Adrenal gland (tissue), 7 donors: ENCODE data around the gene PGM2L1.

GRCh38 chr11:73283226-73283952 lies 11.3 kb downstream of the P2RY6 start:
- PRO-cap, 3 experiments = peak in 1 of 3 experiments; most common plus-strand start chr11:73283902 (in 1); most common minus-strand start chr11:73283726 (in 1)
- RAMPAGE, long total RNA, 4 experiments = no peak in any of the 4 experiments
- RRBS = no CpG with 5 or more reads among the region's 8 CpGs

DNA sequence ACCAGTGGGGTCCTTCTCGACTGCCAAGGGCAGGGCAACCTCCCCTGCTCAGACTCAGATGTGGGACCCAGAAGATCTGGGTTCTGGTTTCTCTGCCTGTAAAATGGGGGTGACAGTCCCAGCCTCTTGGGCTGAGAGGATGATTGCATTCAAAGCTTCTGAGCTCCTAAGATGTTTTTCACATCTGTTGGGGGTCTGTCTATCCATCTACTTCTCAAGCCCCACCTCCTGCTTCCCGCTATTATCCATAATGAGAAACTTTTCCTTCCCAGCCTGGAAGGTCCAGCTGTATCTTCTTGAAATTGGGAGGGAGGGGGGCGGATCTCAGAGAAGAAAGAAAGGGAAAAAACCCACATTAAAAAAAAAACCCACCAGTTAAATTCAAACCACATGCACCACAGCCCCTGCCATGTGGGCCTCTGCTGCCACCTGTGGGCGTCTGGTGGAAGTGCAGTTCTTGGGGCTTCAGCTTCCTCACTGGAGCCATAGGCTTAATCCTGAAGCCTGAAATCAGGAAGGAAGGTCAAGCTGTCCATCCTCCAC lies 27.2 kb downstream of the ARHGEF17 start:
- PRO-cap, 3 experiments = no peak in any of the 3 experiments
- RAMPAGE, long total RNA, 4 experiments = no peak in any of the 4 experiments
- RRBS = no CpG with 5 or more reads among the region's 4 CpGs

GRCh38 chr11:73384750-73385598 lies 8.8 kb downstream of the RELT start:
- PRO-cap, 3 experiments = no peak in any of the 3 experiments
- RAMPAGE, long total RNA, 4 experiments = no peak in any of the 4 experiments
- RRBS = no CpG with 5 or more reads among the region's 24 CpGs

DNA sequence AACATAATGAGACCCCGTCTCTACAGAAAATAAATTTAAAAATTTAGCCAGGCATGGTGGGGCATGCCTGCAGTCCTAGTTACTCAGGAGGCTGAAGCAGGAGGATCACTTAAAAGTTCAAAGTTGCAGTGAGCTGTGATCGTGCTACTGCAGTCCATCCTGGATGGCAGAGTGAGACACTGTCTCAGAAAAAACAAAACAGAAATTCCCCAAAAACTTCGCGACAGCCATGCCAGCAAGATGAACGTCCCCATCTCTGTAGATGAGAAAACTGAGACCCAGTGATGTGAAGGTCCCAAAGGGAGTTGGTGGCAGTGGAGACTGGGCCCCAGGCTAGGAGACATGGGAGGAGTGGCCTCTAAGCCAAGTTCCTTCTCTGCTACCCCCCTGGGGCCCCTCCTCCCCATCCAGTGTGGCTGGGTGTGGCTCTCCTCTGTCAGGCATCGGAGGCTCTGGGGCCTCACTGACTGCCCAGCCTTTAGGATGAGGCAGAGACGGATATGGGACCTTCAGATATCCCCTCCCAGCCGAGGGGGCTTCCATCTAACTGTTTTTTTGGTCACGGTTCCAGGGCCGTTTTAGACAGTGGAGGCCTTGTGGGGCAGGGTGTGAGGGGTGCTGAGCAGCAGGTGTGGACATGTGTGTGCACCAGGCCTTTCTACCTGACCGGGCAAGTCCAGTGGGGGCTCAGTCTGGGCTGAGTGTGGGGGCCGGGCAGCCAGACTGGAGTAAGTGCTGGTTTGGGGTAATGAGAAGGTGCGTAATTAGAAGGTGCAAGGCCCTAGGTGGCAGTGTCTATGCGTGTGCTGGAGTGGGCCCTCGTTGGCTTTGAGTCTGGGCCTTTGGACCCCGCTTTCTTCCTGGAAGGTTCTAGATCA lies 9.9 kb downstream of the RELT start:
- PRO-cap, 3 experiments = peak in 1 of 3 experiments; most common plus-strand start position 439 of the sequence (in 1); most common minus-strand start position 375 of the sequence (in 1)
- RAMPAGE, long total RNA, 4 experiments = no peak in any of the 4 experiments
- RRBS = 91% methylated on average over 2 of the region's 16 CpGs

DNA sequence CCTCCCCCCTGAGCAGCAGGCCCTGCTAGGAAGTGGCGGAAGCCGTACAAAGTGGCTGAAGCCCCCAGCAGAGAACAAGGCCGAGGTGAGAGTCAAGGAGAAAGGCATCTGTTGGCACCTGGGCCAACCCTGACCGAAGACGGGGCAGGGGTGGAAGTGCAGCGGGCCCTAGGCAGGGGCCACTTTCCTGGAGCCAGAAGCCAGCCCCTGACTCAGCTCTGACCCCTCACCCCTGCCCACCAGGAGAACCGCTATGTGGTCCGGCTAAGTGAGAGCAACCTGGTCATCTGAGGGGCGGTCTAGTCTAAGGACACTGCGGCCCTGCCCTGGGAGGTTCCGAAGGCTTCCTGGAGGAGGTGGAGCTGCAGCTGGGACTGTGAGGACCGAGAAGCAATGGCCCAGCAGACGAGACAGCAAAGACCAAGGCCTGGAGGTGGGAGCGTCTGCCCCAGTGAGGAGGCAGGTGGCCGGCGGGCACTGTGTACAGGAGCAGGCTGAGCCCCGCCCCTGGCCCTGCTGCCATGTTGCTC lies 19.1 kb downstream of the RELT start:
- PRO-cap, 3 experiments = no peak in any of the 3 experiments
- RAMPAGE, long total RNA, 4 experiments = no peak in any of the 4 experiments
- RRBS = no CpG with 5 or more reads among the region's 17 CpGs

- PRO-cap, 3 experiments = peak in 1 of 3 experiments; most common minus-strand start chr11:73461993 (in 1)
- RAMPAGE, long total RNA, 4 experiments = no peak in any of the 4 experiments
- RRBS = no CpG with 5 or more reads among the region's 1 CpG
Measured at GRCh38 chr11:73461829-73462046, 85.5 kb downstream of the RELT start.

DNA sequence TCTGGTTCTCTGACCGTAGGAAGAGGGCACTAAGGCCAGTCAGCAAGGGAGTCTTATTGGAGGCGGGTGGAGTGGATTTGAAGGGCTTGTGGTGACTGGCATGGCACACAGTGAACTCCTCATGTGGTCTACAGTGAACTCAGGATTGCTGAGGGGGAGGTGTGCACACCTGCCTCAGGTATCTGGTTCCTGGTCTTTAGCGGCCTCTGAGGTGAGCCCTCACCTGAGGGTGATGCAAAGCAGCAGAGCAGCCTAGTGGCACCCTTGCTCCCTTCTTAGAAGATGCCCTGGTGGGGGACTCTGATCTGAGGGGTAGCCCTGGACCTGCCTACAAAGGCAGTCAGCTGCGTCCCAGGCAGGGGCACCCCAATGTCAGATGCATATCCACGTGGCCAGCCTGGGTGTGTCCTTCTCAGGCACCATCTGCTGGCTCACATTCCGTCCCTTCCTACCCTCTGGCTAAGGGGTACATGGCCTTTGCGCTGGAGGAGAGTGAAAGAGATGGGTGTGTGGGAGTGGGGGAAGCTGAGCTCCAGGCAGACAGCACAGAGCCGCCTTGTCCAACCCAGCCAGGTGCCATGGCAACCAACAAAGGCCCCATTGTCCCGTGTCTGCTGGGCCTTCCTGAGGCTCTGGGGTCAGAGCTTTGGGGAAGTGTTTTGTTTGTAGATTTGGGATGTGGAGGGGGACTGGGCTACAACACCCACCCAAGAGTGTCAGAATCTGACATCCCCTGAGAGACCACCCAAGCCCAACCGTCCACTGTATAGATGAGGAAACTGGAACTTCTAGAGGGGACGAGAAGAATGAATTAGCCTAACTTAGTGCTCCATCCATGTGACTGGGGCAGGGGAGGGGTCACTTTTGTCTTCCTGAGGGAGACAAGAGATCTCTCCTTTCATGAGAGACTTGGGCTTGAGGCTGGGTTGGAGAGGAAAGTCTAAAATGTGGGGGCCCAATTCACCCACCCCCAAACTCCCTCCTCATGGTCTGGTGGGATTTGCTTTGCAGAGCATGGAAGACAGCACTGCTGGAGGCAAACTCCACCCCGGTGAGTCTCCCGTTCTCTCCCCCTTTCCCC lies 5.9 kb downstream of the PLEKHB1 start:
- PRO-cap, 3 experiments = no peak in any of the 3 experiments
- RAMPAGE, long total RNA, 4 experiments = no peak in any of the 4 experiments
- RRBS = no CpG with 5 or more reads among the region's 13 CpGs

DNA sequence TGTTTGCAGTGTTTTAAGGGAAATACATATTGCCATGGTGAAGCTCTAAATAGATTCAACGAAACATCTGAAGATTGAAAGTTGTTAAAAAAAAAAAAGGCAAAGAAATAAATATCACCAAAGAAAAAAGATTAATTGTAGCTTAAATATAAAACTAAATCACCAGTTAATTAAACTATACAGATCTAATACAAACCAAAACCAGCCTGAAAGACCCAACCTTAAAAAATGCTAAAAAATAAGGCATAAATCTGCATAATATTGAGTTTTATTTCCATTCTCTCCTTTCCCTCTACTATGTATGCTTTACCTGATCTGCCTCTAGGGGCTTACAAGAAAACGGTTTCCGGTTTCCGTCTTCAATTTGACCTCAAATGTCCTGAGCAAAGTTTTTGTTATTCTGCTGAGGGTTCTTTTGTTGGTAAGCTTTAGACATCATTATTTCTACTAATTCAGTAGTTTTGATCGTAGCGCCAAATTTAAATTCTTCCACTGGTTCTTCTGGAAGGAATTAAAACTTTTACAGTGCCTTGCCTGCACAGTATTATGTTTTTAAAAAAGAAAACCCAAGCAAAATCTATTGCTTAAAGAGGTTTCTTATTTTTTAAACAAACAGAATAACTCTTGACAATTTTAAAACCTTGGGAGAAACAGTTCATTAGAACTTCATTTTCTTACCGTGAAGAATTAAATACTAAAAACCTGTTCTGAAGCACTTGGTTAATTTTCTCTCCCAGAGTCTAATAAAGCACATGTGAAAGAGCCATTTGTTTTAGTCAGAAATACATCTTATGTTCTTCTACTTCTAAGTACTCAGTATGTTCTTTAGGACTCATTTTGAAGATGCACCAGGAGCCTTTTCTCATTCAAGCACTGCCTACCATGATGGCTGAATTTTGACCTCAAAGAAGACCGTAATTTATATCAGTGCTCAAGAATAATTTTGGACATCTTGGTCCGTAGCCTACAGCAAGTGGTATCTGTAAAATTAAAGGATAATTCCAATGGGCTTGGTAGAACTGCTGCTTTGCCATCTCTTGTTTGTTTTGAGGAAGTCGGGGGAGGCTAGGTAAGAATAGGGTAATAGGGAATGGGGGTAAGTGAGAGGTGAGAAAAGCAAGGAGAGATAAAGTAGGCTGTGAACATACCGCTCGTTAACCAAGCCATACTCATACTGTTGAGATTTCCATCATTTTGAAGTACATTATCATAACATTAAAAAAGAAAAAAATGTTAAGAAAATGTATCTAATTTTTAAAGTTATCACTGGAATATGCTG lies 30.5 kb downstream of the PLEKHB1 start:
- PRO-cap, 3 experiments = no peak in any of the 3 experiments
- RAMPAGE, long total RNA, 4 experiments = no peak in any of the 4 experiments
- RRBS = no CpG with 5 or more reads among the region's 12 CpGs

GRCh38 chr11:73786921-73787635 lies 596 bp upstream of the MRPL48 start:
- PRO-cap, 3 experiments = no peak in any of the 3 experiments
- RAMPAGE, long total RNA, 4 experiments = no peak in any of the 4 experiments
- RRBS = no CpG with 5 or more reads among the region's 17 CpGs

DNA sequence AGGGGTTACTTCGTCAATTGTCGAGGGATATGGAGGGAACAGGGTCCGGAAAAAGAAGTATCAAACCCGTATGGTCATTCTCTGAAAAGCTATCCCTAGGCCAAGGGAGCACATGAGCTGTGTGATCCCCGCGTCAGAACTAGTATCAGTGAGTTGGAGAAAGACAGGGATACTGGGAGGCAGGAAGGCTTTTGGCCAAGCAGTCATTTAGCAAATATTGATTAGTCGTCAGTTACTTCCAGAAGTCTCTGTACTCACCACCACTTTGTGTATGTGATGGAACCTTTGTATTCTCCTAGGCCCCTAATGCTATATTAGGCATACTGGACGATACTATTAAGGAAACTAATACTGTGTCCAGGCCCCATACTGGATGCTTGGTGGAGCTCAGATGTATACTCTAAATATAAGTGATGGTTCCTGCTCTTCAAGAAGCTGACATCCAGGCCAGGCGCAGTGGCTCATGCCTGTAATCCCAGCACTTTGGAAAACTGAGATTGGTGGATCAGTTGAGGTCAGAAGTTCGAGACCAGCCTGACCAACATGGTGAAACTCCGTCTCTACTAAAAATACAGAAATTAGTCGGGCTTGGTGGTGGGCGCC lies 461 bp downstream of the PAAF1 start:
- PRO-cap, 3 experiments = no peak in any of the 3 experiments
- RAMPAGE, long total RNA, 4 experiments = no peak in any of the 4 experiments
- RRBS = no CpG with 5 or more reads among the region's 13 CpGs

DNA sequence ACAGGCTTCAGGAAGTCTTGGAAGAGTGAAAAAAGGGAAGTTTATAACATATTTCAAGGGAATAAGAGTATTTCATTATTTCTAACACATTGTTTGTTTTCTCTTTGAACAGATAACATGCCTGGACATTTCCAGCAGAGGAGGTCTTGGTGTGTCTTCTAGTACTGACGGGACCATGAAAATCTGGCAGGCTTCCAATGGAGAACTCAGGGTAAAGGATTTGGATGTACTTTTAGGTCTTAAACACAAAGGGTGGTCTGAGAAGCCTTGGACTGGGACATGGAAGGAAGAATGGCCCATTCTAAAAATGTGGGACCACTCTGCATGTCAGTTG lies 22.2 kb downstream of the PAAF1 start:
- PRO-cap, 3 experiments = no peak in any of the 3 experiments
- RAMPAGE, long total RNA, 4 experiments = no peak in any of the 4 experiments
- RRBS = no CpG with 5 or more reads among the region's 1 CpG

- PRO-cap, 3 experiments = no peak in any of the 3 experiments
- RAMPAGE, long total RNA, 4 experiments = no peak in any of the 4 experiments
- RRBS = 57% methylated on average over 4 of the region's 9 CpGs
Measured at GRCh38 chr11:73964852-73965459, 14.1 kb downstream of the DNAJB13 start.

DNA sequence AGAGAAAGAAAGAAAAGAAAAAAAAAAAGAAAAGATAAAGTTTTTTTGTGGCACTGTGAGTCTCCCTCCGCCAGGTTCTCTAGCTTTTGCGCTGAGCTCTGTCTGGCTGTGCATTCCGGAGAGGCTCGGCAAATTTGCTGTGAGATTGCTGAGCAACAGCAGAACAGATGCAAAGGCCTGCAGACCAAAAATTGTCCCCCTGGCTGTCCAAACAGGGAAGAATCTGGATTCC lies 1.4 kb upstream of the UCP2 start:
- PRO-cap, 3 experiments = no peak in any of the 3 experiments
- RAMPAGE, long total RNA, 4 experiments = no peak in any of the 4 experiments
- RRBS = no CpG with 5 or more reads among the region's 4 CpGs

DNA sequence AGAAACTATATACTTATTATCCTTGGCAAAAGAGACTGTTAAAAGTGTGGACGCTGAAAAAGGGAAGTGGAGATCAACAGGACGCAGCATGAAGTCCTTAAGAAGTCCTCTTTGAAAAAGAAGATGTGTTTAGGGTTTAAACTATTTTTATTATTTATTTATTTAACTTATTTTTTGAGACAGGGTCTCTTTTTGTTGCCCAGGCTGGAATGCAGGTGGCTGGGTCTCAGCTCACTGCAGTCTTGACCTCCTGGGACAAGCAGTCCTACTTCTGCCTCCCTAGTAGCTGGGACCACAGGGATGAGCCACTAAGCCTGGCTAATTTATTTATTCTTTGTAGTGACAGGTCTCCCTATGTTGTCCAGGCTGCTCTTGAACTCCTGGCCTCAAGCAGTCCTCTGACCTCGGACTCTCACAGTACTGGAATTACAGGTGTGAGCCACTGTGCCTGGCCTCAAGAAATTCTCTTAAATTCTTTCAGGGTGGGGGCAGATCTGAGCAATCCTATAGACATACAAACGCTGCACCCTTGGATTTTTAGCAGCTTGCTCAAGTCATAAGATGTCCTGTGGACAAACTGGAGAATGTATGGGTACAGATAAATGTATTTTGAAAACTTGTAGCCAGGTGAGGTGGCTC lies 1.8 kb upstream of the UCP2 start:
- PRO-cap, 3 experiments = peak in 1 of 3 experiments; most common plus-strand start position 65 of the sequence (in 1)
- RAMPAGE, long total RNA, 4 experiments = no peak in any of the 4 experiments
- RRBS = no CpG with 5 or more reads among the region's 4 CpGs

GRCh38 chr11:74018237-74019145 lies 9.6 kb upstream of the UCP3 start:
- PRO-cap, 3 experiments = peak in 3 of 3 experiments; most common plus-strand start chr11:74018715 (in 2); most common minus-strand start chr11:74018568 (in 2)
- RAMPAGE, long total RNA, 4 experiments = no peak in any of the 4 experiments
- RRBS = no CpG with 5 or more reads among the region's 10 CpGs

DNA sequence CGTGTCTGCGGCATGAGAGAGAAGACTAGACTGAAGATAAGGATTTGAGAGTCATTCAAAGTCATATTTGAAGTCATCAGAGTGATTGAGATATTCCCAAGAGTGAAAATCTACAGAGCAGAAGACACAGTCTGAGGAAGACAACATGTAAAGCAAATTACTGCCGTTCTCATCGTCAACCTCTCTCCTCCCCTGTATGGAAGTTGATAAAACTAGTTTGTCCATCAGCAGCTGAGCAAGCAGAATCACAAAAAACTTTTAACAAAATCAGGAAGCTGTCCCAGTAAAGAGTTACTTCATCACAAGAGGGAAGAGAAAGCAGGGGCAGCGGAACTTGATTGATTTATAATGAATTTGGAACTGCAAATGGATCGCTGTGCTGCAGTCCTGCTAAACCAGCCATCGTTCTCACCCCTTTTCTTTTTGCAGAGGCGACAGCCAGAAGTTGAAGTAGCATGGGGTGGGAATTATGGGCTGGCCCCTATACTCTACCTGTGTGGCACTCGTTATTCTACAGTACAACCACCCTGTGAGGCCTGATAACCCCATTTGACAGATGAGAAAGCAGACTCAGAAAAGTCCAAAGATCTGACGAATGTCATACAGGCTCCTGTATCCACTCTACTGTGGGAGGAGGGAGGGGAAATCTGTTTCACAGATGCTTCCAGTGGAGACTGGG lies 13.7 kb upstream of the UCP3 start:
- PRO-cap, 3 experiments = peak in 1 of 3 experiments; most common plus-strand start position 346 of the sequence (in 1); most common minus-strand start position 183 of the sequence (in 1)
- RAMPAGE, long total RNA, 4 experiments = no peak in any of the 4 experiments
- RRBS = no CpG with 5 or more reads among the region's 10 CpGs

GRCh38 chr11:74137930-74138353 lies 32.9 kb downstream of the C2CD3 start:
- PRO-cap, 3 experiments = no peak in any of the 3 experiments
- RAMPAGE, long total RNA, 4 experiments = no peak in any of the 4 experiments
- RRBS = no CpG with 5 or more reads among the region's 1 CpG

DNA sequence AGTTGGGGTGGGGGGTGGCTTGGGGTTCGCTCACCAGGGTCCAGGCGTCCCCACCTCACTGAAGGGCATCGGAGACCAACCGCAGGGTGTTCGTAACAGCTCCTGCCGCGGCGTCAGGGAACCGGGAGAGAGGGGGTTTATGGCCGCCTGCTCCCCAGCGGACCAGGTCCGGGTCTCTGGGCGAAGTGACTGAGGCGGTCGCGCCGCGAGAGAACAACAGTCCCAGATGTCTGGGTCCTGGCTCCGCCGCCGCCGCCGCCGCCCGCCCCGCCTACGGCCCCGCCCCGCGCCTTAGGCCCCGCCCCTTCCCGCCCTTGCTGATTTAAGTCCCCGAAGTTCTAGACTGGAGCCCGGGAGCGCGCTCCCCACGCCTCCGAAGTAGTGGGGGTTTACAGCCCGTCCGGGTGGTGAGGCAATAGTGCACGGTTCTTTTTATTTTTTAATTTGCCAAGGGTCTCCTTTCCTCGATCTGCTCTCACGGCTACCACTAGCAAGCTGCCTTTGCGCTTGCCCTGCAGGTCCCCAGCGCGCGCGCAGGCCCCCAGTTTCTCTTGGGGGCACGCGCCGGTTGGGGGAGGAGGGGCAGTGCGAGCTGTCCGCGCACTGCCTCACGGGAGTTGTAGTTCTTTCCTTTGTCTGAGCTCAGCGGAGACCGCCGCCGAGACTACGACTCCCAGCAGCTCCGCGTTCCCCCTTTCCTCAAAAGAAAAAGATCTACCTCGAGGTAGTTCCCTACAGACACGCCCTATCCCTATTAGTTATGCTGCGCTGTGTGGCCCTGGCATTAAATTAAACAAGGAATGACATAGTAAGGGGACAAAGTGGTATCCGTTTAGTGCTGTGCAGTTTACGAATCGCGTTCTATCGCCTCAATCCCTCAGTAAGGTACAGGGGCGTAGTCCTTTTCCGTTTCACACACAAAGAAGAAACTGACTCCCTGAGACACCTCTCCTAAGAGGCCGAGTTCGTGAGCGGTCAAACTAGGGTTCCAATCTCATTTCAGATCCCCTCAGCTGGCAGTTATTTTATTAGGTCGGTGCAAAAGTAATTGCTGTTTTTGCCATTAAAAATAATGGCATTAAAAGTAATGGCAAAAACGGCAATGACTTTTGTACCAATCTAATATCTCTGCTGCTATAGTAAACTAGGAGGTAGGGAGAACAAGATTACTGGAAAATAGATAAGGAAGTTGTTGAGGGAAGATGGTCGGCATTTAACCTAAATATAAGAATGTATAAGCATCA lies at the start of gene PGM2L1:
TSS of gene PGM2L1 (minus strand) at position 228 of the 1,244 bp plus-strand sequence.
- PRO-cap, 3 experiments = peak in 3 of 3 experiments; most common plus-strand start position 341 of the sequence (in 2); most common minus-strand start position 187 of the sequence (in 3)
- RAMPAGE, long total RNA, 4 experiments = start-site peak on the minus strand in 3 of 4 experiments, centred at positions 200 to 234 of the sequence, 20 to 42 reads per replicate
- RRBS = 2% methylated on average over 11 of the region's 78 CpGs

- PRO-cap, 3 experiments = no peak in any of the 3 experiments
- RAMPAGE, long total RNA, 4 experiments = no peak in any of the 4 experiments
- RRBS = no CpG with 5 or more reads among the region's 2 CpGs
Measured at GRCh38 chr11:74417451-74417883, 19.2 kb upstream of the PGM2L1 start.

GRCh38 chr11:74441936-74442341 lies 25.4 kb downstream of the KCNE3 start:
- PRO-cap, 3 experiments = no peak in any of the 3 experiments
- RAMPAGE, long total RNA, 4 experiments = no peak in any of the 4 experiments
- RRBS = no CpG with 5 or more reads among the region's 2 CpGs